ENCODE measurements around the genes NUDT4B, H2BC18, SF3B4 and CA14.

DNA sequence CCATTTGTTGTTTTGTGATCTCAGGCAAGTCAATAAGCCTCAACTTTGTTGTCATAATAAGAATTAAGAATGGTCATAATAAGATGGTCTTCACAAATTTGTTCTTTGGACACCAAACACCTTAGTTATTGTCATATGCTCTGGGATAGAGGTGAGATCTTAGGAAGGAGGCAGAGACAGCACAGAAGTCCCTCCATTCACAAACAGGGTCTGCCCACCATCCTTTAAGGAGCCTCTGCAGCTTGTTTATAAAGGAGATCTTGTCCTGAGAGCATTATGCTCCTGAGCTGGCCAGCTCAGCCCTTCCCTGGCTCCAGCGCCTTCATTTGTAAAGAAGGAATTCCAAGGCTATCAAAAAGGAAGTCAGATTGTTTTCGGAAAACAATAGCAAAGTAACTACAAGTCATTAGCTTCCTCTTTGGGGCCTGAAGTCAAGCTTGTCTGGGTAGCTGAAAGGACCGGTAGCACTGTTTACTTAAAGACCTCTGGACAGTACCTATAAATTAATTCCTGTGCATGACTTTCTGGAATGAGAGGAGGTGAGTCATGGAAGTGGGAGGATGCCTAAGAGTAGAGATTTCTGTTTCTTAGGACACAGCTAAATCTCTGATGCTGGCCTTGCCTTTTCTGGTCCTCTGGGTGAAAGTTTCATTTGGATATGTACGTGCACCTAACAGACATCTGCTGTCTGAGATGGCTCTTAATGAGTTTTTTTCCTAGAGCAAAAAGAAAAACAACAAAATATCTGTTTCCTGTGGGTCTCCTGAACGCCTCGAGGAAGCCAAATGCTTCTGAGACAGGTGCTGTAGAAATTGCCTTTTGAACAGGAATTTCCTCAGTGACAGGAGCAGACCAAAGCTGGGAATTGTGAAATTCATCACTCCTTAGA is 20.7 kb upstream of the GJA5 start:
- PRO-cap, result no peak
- RAMPAGE, long total RNA, 2 experiments, result no peak in any of the 2 experiments

DNA sequence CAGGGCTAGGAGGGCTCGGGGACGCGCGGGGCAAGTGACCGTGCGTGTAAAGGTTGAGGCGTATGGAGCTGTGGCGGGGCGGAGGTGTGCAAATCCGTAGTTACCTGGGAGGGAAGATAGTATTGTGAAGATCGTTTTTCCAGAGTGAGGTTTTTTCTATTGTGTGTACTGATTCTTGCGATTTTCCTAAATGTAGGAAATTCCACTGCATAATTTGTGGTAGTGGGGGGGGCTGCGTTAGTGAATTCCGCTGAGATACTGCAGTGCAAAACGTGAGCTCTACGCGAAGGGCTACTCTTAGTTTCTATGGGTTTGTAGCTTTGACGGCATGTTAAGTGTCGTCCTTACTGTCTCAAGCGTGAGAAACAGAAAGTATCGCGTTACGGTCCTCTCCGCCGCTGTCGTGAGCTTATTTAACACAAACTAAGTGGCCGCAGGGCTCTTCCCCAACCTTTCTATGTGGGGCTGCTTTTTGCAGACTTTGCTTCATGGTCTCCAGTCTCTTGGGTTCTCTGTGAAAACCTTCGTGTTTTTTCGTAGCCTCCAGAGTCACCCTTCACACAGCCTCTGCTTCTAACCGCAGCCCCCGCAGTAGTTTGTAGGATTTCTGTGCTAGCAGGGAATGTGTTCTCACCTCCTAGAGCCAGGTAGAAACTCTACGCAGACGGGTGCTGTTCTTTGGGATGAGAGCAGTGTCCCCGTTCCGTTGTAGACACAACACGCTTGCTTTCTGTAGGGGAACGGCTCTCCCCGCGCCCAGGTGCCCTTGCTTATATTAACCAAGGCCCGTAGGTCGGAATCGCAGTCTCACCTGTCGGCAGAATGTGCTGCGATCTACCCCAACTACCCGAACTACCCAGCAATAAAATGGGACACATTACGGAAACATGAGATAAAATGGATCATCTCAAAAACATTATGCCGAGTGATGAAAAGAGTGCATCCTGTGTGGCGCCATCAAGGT is 111.6 kb upstream of the NBPF11 start:
- PRO-cap, result unidirectional peak, plus-strand start at position 215 of the sequence
- RAMPAGE, long total RNA, 2 experiments, result no peak in any of the 2 experiments

GRCh38 chr1:148307653-148307905 is 155.5 kb upstream of the NBPF11 start:
- PRO-cap, result no peak
- RAMPAGE, long total RNA, 2 experiments, result no peak in any of the 2 experiments

DNA sequence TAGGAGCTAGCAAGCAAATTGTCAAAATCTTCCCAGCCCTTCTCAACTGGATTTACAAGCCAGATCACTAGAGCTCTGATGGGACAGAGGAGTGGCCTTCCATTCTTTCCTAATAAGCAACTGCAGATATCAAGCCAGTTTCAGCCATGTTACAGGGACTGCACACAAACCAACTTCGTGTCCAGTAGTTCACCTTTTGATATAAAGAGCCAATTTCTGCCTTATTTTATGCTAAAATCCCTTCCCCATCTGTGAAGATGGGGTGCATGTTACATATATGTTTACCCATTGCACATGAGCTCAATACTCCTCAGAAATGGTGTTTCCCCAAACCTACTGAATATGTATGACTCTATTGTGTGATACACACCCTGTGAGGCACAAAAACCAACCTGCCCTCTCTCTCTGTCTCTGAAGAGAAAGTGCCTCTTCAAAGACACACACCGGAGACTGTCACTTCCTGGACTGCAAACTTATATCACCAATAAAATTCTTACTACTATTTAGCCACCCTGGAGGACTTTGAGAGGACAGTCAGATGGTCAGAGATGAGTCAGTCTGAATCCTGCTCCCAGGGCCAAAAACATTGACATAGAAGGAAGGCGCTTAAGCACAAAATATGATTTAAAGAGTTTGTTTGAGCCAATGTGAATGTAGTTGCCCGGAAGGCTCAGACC is 110.5 kb downstream of the PPIAL4G start:
- PRO-cap, result no peak
- RAMPAGE, long total RNA, 2 experiments, result no peak in any of the 2 experiments

- PRO-cap, result no peak
- RAMPAGE, long total RNA, 2 experiments, result no peak in any of the 2 experiments
Observed at GRCh38 chr1:148748452-148749005, at the start of gene NUDT4B. NUDT4B (plus strand) TSS chr1:148748774.

GRCh38 chr1:149398492-149398924 is 8.1 kb downstream of the NOTCH2NLC start:
- PRO-cap, result no peak
- RAMPAGE, long total RNA, 2 experiments, result no peak in any of the 2 experiments

GRCh38 chr1:149811943-149812873 is at the start of gene H2BC18:
H2BC18 (minus strand) TSS chr1:149812370.
- PRO-cap, result no peak
- RAMPAGE, long total RNA, 2 experiments, result no peak in any of the 2 experiments

DNA sequence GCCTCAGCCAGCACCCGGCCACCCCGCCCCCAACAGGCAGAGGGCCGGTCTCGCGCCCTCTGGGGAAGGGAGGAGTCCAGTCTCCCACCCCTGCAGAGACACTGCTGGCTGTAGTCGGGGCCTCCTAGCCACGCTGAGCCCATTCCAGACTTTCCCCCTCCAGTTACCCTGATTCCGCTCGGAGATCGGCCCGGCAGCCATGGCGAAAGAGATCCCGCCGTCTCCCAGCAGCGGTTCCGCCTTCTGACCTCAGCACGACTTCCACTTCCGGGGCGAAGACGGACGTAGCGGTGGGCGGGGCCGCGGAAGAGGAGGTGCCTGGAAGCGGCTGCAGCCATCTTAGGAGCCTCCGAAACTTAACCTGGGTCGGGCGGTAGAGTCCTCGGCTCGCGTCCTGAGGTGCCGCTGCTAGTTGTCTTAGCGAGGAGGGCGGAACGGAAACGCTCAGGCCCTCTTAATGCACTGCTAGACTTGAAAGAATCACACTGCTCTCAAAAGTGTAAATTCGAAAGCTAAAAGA is at the start of gene SF3B4:
TSS of gene SF3B4 (minus strand) at position 245 of the 520 bp plus-strand sequence.
- PRO-cap, result bidirectional peak, plus-strand start at position 385 of the sequence, minus-strand start at position 251 of the sequence
- RAMPAGE, long total RNA, 2 experiments, result start-site peak on the minus strand in 2 of 2 experiments, centred at positions 215 to 234 of the sequence, 15 to 133 reads per replicate

DNA sequence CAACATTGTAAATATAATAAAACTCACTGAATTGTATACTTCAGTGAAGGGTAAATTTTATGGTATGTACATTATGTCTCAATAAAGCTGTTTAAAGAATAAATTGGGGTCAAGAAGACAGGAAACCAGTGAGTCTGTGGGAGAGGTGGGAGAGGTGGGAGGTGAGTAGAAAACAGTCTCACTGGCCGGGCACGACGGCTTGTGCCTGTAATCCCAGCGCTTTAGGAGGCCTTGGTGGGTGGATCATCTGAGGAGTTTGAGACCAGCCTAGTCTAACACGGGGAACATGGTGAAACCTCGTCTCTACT is 4.2 kb downstream of the MTMR11 start:
- PRO-cap, result no peak
- RAMPAGE, long total RNA, 2 experiments, result no peak in any of the 2 experiments

DNA sequence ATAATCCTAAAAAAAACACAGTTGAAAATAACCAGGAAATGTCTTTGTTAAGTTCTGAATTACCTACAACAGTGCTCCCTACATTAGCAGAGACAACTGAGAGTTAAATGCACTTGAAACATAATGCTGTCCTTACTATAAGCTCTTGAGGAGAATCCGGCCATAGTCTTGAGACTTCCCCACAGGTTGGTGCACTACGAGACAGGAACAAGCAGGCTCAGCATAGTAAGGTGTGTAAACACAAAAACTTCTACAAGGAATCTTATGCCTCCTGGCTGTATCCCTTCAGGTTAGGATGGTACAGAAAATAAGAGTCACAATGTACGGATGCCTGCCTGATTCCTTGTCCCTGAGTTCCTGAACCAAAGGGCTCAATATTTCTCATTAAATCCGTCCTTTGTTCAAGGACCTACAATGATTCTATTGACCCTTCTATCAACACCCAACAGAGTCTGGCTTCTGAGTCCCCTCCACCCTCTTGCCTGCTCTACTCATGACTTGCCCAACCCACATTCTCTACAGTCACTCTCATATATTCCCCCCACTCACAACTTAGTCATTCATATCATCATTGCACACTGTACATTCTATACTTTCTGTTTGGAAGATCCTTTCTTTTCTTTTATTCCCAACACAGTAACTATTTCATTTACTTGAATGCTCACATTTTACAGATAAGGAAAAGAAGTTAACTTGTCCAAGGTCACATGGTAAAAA is 3.8 kb downstream of the OTUD7B start:
- PRO-cap, result no peak
- RAMPAGE, long total RNA, 2 experiments, result no peak in any of the 2 experiments

- PRO-cap, result no peak
- RAMPAGE, long total RNA, 2 experiments, result no peak in any of the 2 experiments
Observed at GRCh38 chr1:150066569-150066854, 1.1 kb upstream of the VPS45 start.

- PRO-cap, result no peak
- RAMPAGE, long total RNA, 2 experiments, result no peak in any of the 2 experiments
Observed at GRCh38 chr1:150109508-150109974, 40.2 kb upstream of the PLEKHO1 start.

- PRO-cap, result no peak
- RAMPAGE, long total RNA, 2 experiments, result no peak in any of the 2 experiments
Observed at GRCh38 chr1:150151189-150151782, 1.6 kb downstream of the PLEKHO1 start.

DNA sequence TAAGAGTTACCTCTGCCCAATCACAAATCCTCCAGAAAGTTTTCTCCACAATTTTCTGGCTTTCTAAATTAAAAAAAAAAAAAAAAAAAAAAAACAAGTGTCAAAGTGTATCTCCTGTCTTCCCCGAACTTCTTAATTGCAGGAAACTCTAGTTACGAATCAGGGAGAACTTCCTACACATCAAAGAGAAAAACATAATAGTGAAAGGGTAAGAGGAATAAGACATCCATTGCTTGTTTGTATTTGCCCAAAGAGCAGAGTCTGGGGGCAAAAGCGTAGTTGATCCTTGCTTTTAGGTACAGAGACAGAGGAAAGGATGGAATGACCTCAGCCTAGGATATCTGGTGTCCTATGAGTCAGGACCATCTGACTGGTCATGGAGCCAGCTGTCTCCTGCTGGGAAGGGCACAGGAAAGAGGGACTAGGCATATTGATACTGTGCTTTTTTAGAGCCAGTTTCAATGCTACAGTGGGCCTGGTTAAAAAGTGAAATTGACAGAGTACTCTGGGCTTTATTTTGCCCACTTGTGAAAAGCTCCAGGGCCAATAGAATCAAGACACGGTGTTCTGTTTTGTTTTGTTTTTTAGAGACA is 3.0 kb downstream of the PLEKHO1 start:
- PRO-cap, result no peak
- RAMPAGE, long total RNA, 2 experiments, result no peak in any of the 2 experiments

DNA sequence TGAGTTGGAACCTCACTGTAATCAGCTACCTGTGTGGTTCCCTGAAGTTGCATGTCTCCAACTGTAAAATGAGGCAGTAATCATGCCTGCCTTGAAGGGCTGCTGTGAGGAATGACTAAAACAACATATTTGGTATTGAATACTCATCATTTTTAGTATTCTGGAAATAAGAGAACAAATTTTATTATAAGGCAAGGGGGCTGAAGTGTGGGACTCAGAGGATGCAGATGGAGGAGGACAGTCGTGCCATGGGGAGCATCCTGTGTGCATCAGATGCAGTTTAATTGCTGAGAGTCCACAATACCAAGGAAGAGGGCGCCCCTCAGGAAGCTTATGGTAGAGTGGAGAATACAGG is 8.2 kb downstream of the PLEKHO1 start:
- PRO-cap, result no peak
- RAMPAGE, long total RNA, 2 experiments, result no peak in any of the 2 experiments

DNA sequence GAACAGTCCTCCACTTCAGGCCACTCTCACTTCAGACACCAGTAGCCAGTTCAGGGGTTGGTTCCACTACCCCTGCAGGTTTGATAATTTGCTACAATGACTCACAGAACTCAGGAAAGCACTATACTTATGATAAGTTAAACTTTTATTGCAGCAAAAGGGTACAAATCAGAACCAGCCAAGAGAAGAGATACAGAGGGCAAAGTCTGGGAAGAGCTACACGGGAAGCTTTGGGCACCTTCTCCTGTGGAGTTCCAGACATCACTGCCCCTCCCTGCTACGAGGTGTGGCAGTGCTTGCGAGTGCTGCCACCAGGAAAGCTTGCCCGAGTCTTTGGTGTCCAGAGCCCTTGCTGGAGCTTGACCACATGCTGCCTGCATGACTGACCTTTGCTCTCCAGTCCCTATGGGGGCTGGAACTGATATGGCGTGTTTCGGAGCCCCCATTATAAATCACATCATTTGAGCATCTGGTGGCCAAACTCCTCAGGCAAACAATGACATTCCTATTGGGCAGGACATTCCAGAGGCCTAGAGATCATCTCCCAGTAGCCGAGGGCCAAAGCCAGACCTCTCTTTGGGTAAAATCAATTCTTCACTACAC is 23.4 kb downstream of the PLEKHO1 start:
- PRO-cap, result no peak
- RAMPAGE, long total RNA, 2 experiments, result no peak in any of the 2 experiments

- PRO-cap, result bidirectional peak, plus-strand start at chr1:150213785, minus-strand start at chr1:150213619
- RAMPAGE, long total RNA, 2 experiments, result no peak in any of the 2 experiments
Observed at GRCh38 chr1:150213526-150214671, 22.0 kb downstream of the ANP32E start.

GRCh38 chr1:150235283-150235583 is 679 bp downstream of the ANP32E start:
- PRO-cap, result unidirectional peak, minus-strand start at chr1:150235486
- RAMPAGE, long total RNA, 2 experiments, result no peak in any of the 2 experiments

- PRO-cap, result no peak
- RAMPAGE, long total RNA, 2 experiments, result no peak in any of the 2 experiments
Observed at GRCh38 chr1:150236867-150237444, 1.0 kb upstream of the ANP32E start.

DNA sequence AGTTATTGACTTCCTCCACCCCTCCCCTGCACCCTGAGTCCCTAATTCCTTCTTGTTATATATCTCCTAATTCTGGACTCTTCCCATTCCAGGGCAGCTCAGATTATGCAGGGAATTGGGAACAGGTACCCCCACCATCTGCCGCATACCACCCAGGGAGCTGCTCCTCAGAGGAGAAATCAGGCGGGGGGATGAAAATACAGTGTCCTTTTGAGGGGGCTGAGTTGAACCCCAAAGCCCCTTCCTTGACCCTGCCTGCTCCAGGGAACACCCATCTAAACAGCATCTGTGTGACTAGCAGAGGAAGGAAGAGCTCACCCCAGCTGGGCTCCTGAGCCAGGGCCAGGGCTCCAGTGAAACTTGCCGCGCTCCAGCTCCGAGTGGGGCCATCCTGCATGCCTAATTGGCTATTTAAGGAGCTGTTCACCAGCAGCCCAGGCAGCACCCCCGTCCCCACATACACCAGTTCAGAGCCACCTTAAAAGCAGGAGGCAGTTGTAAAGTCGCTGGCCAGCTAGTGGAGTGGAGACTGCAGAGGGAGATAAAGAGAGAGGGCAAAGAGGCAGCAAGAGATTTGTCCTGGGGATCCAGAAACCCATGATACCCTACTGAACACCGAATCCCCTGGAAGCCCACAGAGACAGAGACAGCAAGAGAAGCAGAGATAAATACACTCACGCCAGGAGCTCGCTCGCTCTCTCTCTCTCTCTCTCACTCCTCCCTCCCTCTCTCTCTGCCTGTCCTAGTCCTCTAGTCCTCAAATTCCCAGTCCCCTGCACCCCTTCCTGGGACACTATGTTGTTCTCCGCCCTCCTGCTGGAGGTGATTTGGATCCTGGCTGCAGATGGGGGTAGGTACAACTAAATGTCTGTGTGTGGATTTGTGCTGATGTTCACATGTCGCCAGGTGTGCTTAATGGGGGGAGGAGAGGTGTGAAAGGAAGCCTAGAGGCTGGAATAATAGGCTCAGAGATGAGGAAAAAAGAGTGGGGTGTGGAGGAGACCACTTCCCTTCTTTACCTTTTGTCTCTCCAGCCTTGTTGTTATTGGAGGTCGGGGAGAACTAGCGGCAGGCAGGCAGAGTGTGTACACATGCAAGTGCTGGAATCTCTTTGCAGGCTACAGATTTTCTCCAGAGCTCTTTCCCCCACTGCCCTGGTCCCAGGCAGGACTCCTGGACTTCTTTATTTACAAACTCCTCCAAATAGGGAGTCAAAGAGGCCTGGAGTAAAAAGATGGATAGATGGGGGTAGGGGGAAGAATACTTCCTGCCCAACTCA is at the start of gene CA14:
TSS of gene CA14 (plus strand) at position 441 of the 1,279 bp plus-strand sequence.
- PRO-cap, result no peak
- RAMPAGE, long total RNA, 2 experiments, result no peak in any of the 2 experiments

All from body of pancreas (tissue), 2 donors.